SK-MEL-5 (cell line): ENCODE data around the genes ATF3 and BATF3.

DNA sequence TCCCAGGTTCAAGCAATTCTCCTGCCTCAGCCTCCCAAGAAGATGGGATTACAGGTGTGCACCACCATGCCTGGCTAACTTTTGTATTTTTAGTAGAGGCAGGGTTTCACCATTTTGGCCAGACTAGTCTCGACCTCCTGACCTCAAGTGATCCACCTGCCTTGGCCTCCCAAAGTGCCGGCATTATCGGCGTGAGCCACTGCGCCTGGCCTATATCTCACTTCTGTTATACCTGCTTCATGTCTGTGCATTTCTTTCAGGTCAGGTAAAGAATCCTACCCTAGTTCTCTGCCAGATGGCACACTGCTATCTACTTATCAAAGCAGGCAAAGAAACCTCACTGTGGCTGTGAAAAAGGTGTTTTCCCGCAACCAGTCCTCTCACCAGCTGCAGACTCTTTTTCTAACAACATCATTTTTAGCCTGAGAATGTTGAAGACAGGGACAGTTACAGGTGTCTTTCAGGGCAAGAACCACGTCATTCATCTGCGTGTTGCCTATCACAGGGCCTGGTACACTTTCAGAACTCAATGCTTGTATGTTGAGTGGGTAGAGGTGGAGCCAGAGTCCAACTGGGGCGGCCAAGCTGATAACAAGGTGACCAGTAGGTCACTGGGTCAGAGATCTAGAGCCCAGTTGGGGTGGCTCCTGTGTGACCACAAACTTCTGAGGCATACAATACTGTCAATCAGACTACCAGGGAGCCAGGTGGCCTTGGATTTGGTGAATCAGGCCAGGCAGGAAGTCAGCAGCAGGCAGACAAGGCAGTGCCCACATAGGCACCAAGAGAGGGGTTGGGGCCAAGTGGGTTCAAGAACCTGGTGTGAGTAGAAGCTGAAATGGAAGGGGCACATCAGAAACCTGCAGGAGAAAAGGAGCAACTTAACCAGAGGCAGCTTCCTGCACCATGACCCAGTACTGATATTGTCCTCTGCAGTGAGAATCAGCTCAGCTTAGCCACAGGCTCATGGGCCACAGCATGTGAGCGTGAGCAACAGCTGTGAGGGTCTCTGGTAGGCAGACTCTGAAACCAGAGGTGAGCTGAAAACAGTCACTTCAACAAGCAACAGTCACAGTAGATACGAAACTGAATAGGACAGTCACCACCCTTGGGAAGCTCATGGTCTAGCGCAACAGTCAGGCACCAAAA lies 123.5 kb downstream of the DTL start:
RAMPAGE:
- cytosol, long total RNA, result no peak
- long total RNA, result no peak
- nucleus, long total RNA, result no peak

GRCh38 chr1:212189259-212189913 lies 95.8 kb upstream of the PPP2R5A start:
RAMPAGE:
- cytosol, long total RNA, result no peak
- long total RNA, result no peak
- nucleus, long total RNA, result no peak

DNA sequence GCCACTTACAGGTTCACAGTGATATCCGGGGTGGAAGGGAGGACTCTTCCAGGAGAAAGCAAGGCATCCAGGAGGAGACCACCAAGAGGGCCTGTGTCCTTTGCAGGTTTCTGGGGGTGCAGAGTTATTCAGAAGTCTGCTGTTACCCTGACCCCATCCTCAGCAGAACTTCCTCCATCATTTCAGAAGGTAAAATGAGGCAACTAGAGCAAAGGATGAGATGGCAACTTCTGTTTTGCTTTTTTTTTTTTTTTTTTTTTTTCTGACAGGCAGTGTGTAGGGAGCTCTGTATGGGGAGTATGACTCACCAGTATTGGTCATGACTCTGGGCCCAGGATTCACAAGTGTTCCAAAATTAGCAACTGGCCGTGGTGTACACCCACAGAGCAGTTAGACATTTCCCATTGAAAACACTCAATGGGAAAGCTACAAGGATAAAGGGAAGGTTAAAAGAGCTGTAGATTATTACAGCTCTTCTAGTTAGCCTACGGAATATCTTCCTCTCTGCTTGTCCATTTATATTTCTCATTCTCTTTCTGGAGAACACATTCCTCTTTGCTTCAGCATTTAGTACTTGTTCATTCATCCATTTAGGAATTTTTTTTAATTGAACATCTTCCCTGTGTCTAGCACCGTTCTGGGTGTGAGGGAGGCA lies 50.6 kb upstream of the PPP2R5A start:
RAMPAGE:
- cytosol, long total RNA, result no peak
- long total RNA, result no peak
- nucleus, long total RNA, result no peak

DNA sequence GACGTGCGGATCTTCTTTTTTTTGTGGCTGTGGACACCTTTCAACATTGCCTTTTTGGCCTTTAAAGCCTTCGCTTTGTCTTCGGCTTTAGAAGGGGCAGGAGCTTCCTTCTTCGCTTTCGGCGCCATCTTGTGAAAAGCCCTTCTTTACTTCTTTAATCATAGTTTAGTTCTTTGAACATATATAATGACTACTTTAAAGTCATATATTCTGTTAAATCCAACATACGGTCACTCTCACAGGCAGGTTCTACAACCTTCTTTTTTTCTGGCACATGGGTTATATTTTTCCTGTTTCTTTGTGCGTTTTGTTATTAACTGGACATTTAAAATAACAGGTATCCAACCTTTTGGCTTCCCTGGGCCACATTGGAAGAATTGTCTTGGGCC lies 24.2 kb downstream of the PPP2R5A start:
RAMPAGE:
- cytosol, long total RNA, result no peak
- long total RNA, result no peak
- nucleus, long total RNA, result no peak

RAMPAGE:
- cytosol, long total RNA, result no peak
- long total RNA, result no peak
- nucleus, long total RNA, result no peak
Measured at GRCh38 chr1:212360955-212361850, 53.5 kb downstream of the PACC1 start.

DNA sequence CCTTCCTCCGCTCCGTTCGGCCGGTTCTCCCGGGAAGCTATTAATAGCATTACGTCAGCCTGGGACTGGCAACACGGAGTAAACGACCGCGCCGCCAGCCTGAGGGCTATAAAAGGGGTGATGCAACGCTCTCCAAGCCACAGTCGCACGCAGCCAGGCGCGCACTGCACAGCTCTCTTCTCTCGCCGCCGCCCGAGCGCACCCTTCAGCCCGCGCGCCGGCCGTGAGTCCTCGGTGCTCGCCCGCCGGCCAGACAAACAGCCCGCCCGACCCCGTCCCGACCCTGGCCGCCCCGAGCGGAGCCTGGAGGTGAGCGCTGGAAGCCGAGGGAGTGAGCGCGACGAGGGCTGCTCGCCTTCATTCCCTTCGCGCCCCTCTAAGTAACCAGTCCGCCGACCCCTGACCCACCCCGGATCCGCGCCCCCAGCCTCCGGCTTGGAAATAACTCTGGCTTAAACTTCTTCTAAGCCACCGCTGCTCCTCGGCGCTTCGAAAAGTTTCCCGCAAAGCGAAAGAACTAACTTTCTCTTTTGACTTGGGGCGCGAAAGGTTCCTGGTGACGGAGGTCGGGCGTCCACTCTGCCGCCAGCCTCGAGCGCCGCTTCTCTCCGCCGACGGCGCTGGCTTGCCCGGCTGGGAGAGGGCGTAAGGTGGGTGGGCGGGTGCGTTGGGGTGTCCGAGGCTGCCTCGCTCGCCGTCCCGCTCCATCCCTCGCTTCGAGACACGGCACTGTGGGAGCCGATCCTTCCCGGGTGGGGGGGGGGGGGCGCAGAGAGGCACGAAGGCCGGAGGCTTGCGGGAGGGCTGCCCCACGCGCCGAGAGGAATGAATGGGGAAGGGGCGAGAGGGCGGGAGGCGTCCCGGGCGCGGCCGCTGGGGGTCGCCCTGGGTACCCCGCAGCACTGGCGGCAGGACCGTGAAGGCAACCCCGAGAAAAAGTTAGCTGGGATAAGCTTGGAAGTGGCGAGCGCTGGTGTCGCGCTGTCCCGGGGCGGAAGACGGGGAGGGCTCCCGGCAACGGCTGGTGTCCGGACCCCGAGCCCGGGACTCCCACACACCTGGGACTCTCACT lies at the start of gene ATF3:
Gene ATF3 (plus strand): TSS at position 140 of the 1,072 bp plus-strand sequence.
RAMPAGE:
- cytosol, long total RNA, result no peak
- long total RNA, result no peak
- nucleus, long total RNA, result no peak

GRCh38 chr1:212613462-212614112 lies 5.0 kb downstream of the ATF3 start:
RAMPAGE:
- cytosol, long total RNA, result no peak
- long total RNA, result no peak
- nucleus, long total RNA, result no peak

RAMPAGE:
- cytosol, long total RNA, result no peak
- long total RNA, result no peak
- nucleus, long total RNA, result no peak
Measured at GRCh38 chr1:212699542-212700603, at the start of gene BATF3. Gene BATF3 (minus strand): TSS chr1:212699840.

DNA sequence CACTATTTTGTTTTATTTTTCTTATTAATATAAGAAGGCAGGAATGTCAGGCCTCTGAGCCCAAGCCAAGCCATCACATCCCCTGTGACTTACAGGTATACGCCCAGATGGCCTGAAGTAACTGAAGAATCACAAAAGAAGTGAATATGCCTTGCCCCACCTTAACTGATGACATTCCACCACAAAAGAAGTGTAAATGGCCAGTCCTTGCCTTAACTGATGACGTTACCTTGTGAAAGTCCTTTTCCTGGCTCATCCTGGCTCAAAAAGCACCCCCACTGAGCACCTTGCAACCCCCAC lies 36.2 kb upstream of the VASH2 start:
RAMPAGE:
- cytosol, long total RNA, result no peak
- long total RNA, result no peak
- nucleus, long total RNA, result no peak

DNA sequence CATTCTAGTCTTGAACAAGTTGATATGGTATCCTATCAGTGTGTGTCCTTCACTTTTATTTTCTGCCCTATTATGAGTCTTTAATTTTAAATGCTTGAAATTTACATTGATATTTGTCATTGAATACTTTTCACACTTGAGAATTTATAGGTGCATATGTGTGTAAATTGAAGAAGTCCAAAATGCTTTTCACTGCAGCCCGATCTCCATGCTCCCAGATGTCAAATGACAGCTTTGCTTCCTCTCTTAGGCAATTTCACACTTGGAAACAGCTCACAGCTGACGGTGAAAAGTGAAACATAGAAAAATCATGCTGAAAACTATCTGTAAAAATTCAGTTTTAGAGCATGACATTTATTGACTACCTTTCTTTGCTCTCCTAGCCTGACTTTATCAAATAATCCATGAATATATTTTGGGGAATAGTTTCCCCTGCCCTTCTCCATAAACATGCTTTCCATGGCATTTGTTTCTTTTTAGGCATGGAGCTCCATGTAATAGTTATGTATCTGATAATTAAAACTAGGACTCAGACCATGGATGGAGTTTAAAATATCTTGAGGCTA lies 196.0 kb downstream of the RPS6KC1 start:
RAMPAGE:
- cytosol, long total RNA, result no peak
- long total RNA, result no peak
- nucleus, long total RNA, result no peak

DNA sequence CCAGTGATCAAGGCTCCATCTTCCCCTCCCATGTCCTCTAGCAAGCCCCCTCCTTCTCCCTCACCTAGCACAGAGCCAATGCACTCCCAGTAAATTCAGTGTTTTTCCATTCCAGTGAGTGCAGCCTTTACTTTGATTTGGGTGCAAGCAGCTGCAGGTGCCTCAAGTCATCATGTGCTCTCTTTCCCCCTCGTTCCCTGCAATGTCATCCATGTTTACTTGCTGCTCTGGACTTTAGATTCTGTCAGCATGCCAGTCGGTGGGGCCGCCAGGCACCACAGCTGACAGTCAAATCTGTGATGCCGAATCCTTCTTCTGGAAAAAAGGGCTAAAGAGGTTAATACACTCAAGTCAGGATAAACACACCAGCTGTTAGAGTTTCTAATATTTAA lies 228.0 kb upstream of the PROX1 start:
RAMPAGE:
- cytosol, long total RNA, result no peak
- long total RNA, result no peak
- nucleus, long total RNA, result no peak

DNA sequence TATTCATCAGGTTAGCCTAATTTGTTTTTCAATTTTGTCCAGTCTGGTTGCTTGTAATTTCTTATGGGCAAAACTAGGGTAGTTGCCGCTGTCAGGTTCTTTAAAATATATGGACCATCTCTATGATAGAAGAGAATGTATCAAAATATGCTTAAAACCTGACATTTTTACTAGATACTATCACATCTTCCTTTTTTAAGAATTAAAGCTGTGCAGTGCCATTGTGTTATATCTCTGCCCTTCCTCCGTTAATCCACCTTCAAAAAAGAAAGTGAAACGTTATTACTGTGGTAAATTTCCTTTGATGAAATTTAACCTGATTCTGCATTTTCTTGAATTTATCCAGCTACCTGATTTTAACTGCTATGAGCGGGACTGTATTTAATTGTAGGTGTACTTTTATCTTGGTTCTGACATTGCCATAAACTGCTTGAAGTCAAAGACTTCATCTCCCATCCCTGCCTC lies 29.8 kb downstream of the SMYD2 start:
RAMPAGE:
- cytosol, long total RNA, result no peak
- long total RNA, result no peak
- nucleus, long total RNA, result no peak

GRCh38 chr1:214337356-214338191 lies 56.6 kb downstream of the SMYD2 start:
RAMPAGE:
- cytosol, long total RNA, result no peak
- long total RNA, result no peak
- nucleus, long total RNA, result no peak

DNA sequence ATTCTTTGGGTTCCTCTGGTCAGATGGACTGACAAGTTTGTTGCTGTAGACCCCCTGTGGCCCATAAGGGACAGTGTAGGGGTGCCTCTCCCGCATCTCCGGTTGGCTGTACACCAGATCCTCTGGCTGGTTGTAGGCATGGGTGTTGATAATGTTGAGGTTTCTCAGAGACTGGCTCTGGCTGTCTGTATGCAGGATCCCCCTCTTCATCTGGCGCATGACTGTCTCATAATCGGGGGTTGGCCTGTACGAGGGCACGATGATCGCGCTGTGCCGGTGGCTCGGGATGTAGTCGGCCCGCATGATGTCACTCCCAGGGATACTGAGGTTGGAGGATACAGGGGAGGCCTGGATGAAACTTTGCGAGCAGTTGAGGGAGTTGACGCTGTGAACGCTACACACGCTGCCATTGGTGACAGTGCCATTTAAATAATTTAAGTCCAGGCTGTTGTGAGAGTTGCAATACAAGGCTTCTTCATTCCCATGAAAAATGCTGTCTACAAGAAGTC lies 103.4 kb downstream of the SMYD2 start:
RAMPAGE:
- cytosol, long total RNA, result no peak
- long total RNA, result no peak
- nucleus, long total RNA, result no peak

GRCh38 chr1:214404581-214405327 lies 123.8 kb downstream of the SMYD2 start:
RAMPAGE:
- cytosol, long total RNA, result no peak
- long total RNA, result no peak
- nucleus, long total RNA, result no peak

DNA sequence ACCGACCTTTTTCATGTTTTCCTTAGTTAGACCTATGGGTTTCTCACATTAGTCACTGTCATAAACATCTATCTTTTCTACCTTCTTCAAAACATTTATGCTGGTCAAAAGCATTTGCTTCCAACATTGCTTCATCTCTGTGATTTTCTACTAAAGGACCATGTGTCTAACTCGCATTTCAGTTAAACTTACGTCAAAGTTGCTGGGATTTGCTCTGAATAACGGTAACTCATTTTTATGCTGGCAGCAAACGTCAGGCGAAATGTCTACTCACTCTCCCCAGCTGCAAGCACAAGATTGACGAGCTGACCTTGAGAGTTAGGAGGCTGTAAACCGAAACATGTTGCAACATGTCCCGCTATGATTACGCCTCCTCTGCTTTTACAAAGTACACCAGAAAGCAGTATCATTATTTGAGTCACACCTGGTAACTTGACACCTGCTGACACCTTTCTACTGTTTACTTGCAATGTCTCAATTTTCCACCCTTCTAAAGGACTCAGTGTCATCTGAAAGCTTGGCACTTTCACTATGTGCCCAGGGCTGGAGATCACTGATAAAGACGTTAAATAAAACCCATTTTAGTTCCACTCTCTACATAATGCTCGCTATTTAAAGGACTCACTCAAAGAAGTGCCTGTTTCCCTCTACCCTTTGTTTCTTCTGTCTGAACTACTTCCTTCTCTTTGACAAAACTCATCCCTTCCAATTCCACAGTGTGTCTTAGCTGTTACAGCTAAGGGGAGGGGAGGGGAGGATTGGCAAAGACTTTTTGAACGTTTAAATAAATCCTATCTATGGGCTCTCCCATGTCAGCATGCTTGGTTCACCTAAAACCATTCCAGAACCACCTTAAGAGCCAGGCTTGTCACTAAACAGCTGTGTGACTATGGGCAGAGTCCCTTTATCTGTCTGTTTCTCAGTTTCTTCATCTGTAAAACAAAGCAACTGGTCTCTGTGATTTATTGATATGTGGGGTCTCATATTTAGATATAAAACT lies 111.8 kb downstream of the PTPN14 start:
RAMPAGE:
- cytosol, long total RNA, result no peak
- long total RNA, result no peak
- nucleus, long total RNA, result no peak

DNA sequence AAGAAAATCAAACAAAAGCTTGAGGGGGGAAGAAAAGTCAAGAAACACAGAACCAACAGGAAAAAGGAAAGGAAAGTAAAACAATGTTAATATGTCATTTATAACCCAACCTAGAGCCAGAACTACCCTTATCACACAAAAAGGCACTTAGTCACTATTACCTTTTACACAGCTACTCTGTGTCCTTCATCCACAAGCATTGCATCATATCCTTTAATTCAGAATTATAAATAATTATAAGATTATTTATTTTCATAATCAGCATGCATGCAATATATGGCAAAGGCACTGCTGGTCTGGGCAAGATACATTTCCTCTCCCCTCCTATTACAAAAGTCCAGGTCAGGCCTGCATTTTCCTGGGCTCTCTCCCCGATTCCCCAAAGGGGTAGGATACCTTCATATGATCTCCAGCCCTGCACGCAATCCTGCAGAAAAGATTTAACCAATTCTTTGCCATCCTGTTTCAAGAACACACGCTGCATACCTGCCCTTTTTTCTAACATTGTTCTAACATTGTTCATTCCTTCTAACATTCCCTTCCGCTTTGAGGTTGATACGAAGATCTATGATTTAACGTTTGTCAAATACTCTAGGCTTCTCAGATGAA lies 4.4 kb downstream of the PTPN14 start:
RAMPAGE:
- cytosol, long total RNA, result no peak
- long total RNA, result no peak
- nucleus, long total RNA, result no peak

DNA sequence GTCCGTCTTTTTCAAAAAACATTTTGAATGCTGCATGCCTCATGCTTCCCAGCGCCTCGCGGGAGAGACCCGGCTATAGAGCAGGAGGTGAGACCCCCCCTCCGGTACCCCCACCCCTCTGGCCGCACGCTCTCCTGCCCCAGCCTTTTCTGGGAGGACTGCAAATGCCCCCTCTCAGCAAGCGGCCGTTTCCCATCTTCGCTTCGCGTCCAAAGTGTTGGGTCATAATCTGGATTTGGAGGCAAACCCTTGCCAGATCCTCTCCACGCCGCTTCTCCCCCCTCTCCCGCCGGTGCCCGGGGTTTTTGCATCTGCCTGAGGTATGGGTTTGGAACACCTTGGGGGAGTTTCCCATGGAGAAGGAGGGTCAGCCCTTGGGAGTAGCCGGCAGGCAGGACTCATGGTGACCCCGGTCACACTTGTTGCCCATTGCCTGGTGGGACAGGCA lies 832 bp downstream of the KCNK2 start:
RAMPAGE:
- cytosol, long total RNA, result no peak
- long total RNA, result no peak
- nucleus, long total RNA, result no peak

DNA sequence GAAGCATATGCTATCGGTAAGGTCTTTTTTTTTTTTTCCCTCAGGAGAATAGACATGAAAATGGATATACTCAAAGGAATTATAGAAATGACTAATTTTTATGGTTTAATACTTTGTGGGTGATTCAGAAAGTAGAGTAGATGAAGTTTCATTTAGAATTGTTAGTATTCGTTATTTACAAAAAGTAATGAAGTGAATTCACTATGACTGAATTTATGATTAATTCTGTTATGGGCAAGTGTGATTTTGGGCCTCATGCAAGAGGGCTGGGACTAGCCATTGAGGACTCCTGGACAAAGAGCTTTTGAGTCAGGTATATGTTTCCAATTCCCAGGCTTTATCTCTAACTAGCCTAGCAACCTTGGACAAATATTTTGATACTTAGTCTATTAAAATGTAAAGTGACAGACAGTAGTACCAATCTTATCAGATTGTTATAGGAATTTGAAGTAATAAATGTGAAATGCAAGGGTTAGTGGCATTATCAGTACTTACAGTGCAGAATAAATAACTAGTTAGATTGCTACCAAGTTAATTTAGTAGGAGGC lies 3.2 kb downstream of the KCTD3 start:
RAMPAGE:
- cytosol, long total RNA, result no peak
- long total RNA, result no peak
- nucleus, long total RNA, result no peak

GRCh38 chr1:215598484-215599567 lies 31.7 kb downstream of the KCTD3 start:
RAMPAGE:
- cytosol, long total RNA, result no peak
- long total RNA, result no peak
- nucleus, long total RNA, result no peak